ENCODE measurements around the genes SRD5A2, DPY30, YIPF4 and BIRC6.

- RRBS, result no CpG with 5 or more reads among the region's 4 CpGs
Observed at GRCh38 chr2:30148547-30148819, 1.7 kb downstream of the YPEL5 start.

- RRBS, result no CpG with 5 or more reads among the region's 6 CpGs
Observed at GRCh38 chr2:30214286-30214485, 17.1 kb upstream of the LBH start.

DNA sequence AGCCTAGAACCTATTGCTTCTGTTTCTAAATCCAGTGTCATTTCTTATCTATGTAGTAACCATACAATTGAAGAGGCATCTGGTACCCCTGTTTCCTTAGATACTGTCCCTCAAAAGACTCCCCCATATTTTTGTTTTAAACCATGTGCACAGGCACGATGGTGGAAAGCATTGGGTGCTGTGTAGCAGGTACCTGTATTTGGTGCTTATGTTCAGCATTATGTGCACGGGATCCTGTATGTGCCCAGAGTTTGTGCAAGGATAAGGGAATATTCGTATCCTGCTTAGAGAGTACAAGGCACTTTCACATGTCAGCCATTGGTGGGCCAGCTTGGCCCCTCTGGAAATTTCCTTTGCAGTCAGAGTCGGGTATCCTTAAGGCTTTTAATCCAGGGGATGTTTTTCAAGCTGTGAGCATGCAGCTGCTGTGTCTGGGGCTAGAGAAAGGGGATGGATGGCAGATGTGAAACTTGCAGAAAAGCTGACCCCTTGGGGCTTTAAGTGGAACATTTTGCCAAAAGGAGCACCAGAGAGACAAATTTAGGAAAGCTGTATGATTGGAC lies 2.1 kb downstream of the LBH start:
- RRBS, result no CpG with 5 or more reads among the region's 4 CpGs

GRCh38 chr2:30408925-30409599 lies 38.0 kb upstream of the LCLAT1 start:
- RRBS, result no CpG with 5 or more reads among the region's 2 CpGs

- RRBS, result no CpG with 5 or more reads among the region's 4 CpGs
Observed at GRCh38 chr2:30511250-30511594, 64.2 kb downstream of the LCLAT1 start.

DNA sequence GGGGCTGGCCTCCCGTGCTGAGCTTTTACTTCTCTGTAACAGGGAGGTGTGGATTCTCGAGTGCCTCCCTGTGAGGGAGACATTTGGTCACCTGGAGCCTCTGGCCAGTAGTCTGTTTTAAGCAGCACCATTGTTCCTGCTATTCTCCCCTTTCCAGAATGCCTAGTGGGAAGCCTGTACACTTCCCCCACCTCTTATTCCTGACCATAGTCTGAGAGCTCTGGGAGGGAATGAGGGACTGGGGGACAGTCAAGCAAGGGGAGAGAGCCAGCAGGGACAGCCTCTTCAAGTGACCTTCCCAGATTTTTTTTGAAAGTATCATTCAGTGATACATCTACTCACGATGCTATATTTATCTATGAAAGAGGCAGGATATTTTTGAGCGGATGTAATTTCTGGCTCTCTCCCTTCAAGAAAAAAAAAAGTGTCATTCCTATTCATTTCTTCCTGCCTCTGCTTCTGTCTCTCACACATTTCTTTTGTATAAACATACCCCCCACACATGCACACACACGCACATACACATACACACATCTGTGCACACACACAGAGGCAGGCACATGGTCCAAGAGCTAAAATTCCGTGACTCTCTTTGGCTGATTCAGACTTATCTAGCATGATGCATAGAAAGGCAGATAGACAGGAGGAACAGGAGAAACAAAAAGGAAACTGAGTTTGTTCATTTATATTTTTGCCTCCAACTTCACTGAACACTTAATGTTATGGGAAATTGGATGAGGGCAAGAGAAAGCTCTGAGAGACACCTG lies 112.6 kb downstream of the CAPN13 start:
- RRBS, result no CpG with 5 or more reads among the region's 6 CpGs

DNA sequence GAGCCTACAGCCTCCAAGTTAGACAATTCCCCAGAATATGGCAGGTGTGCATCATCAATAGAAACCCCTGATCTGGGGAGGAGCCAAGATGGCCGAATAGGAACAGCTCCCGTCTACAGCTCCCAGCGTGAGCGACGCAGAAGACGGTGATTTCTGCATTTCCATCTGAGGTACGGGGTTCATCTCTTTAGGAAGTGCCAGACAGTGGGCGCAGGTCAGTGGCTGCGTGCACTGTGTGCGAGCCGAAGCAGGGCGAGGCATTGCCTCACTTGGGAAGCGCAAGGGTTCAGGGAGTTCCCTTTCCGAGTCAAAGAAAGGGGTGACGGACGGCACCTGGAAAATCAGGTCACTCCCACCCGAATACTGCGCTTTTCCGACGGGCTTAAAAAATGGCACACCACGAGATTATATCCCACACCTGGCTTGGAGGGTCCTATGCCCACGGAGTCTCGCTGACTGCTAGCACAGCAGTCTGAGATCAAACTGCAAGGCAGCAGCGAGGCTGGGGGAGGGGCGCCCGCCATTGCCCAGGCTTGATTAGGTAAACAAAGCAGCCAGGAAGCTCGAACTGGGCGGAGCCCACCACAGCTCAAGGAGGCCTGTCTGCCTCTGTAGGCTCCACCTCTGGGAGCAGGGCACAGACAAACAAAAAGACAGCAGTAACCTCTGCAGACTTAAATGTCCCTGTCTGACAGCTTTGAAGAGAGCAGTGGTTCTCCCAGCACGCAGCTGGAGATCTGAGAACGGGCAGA lies 97.1 kb upstream of the CAPN13 start:
- RRBS, result no CpG with 5 or more reads among the region's 30 CpGs

- RRBS, result no CpG with 5 or more reads among the region's 10 CpGs
Observed at GRCh38 chr2:31218824-31219552, 1.7 kb upstream of the CAPN14 start.

DNA sequence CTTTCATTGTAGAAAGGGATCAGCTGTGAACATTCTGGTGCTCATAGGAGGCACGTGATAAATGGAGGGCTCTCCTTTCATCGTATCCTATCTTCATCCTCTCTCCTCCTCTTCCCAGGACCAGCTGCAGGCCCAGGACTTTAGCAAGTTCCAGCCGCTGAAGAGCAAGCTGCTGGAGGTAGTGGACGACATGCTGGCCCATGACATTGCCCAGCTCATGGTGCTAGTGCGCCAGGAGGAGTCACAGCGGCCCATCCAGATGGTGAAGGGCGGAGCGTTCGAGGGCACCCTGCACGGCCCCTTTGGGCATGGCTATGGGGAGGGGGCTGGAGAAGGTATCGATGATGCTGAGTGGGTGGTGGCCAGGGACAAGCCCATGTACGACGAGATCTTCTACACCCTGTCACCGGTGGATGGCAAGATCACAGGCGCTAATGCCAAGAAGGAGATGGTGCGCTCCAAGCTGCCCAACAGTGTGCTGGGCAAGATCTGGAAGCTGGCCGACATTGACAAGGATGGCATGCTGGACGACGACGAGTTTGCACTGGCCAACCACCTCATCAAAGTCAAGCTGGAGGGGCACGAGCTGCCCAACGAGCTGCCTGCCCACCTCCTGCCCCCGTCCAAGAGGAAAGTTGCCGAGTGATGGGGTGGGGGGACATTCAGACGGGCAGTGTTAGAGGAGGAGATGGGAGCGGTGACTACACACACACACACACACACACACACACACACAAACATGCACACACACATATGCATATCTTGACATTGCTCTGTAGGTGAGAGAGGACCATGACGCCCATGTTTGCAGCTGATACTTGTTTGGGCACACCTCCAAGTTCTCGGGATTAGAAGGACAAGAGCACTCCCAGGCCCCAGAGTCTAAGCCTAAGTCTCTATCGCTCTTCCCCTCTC lies 32.4 kb downstream of the EHD3 start:
- RRBS, result no CpG with 5 or more reads among the region's 29 CpGs

- RRBS, result no CpG with 5 or more reads among the region's 4 CpGs
Observed at GRCh38 chr2:31558301-31558744, 22.4 kb downstream of the SRD5A2 start.

DNA sequence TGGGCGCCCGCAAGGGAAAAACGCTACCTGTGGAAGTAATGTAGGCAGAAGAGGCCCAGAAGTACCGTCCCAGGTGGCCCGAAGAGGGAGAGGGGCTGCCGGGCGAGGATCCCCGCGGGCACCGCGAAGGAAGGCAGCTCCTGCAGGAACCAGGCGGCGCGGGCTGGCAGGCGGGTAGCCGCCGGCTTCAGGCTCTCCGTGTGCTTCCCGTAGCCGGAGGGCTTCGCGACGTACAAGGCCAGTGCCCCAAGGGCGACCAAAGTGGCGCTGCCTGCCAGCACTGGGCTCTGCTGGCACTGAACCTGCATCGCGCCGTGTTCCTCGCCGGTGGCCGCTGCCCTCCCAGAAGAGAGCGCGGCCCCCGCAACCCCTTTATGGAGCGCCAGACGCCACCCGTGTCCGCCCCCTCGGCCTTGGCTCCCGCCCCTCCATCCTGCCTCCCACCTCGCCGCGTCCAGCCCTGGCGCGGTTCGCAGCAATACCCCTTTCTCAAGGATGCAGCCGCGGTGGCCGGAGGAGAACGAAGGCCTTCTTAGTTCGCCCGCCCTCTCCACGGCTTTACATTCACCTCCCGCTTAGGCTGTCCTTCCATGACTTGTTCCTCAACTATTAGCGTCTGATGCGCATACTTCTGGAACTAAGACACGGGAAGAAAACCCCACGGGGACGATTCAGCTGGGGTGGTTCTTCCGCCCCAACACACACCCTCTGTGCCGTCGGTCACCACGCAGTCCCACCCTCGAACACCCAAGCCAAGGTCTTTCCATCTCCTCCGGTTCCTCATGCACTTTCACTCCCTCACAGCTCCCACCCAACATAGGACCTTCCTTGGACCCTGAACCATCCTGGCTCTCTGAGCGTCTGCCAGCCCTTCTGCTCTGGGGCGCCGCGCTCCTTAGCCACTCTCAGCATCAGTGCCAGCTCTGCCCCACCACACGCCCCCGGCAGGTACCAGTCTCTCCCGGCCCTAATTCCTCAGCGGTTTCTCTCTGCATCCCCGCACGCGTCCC lies at the start of gene SRD5A2:
SRD5A2 (minus strand) TSS at position 346 of the 1,010 bp plus-strand sequence.
- RRBS, result 94% methylated on average over 11 of the region's 76 CpGs

DNA sequence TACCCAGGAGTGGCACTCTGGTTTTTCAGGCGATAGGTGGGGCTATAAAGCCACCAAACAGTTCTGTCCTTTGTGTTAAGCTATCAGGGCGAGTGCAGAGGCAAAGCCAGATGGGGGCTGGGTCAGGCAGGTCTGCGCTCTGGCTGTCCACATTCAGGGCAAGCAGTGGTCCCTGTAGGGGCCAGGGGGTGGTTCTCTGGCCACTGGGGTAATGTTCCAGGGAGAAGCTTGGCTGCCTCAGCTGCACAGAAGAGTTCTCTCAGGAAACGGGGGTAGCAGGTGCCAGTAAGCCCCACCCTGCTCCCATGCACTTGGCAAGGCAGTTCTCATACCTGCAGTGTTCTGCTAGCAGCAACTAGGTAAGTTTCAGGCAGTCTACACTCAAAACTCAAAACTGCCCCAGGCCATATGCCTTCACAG lies 95.0 kb upstream of the SRD5A2 start:
- RRBS, result no CpG with 5 or more reads among the region's 4 CpGs

GRCh38 chr2:31703102-31703839 lies 122.5 kb upstream of the SRD5A2 start:
- RRBS, result no CpG with 5 or more reads among the region's 1 CpG

- RRBS, result no CpG with 5 or more reads among the region's 2 CpGs
Observed at GRCh38 chr2:31812053-31812689, 198.6 kb downstream of the MEMO1 start.

DNA sequence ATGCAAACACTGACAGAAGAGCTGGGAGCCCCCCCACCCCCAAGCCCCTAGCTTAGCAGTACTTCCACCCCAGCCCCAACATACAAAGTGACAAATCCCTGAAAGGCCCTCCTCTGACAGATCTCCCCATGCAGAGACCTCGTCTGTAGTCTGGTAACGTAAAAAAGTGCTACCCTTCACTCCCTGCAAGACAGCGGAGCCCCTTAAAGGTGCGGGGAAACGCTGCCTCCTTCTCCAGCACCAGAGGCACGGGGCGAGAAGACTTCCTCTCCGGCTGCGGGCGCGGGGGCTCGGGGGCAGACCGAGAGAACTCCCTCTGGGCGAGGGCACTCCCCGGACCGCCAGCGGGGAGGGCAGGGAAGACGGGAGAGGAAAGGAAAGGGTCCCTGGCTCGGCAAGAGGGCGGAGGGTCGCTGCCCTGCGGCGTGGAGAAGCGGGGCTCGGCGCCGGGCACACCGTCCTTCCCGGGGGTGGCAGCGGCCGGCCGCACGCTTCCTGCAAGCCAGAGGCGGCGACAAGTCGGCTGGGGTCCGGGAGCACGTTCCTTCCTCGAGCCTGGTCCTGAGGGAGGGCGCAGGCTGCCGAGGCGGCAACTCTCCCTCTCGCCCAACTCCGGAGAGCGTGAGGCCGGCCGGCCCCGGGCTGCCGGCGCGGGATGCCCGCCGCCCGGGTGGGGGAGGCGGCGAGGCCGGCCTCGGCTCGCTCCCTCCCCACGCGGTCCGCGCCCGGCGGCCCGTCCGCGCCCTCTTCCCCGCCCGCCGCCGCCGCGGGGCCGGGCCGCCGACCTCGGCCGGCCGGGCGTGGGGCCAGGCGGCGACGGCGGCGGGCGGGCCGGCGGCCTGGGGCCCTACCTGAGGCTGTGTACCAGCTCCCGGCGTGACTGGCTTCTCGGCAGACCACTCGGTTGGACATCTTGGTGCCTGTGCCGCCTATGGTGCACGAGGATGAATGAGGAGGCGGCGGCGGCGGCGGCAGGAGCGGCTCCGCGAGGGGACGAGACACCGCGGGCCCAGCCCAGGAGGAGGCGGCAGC lies 1.2 kb downstream of the MEMO1 start:
- RRBS, result 1% methylated on average over 59 of the region's 107 CpGs

- RRBS, result 1% methylated on average over 9 of the region's 50 CpGs
Observed at GRCh38 chr2:32039371-32040431, at the start of gene DPY30. TSS of gene DPY30 (minus strand) at chr2:32039805.

DNA sequence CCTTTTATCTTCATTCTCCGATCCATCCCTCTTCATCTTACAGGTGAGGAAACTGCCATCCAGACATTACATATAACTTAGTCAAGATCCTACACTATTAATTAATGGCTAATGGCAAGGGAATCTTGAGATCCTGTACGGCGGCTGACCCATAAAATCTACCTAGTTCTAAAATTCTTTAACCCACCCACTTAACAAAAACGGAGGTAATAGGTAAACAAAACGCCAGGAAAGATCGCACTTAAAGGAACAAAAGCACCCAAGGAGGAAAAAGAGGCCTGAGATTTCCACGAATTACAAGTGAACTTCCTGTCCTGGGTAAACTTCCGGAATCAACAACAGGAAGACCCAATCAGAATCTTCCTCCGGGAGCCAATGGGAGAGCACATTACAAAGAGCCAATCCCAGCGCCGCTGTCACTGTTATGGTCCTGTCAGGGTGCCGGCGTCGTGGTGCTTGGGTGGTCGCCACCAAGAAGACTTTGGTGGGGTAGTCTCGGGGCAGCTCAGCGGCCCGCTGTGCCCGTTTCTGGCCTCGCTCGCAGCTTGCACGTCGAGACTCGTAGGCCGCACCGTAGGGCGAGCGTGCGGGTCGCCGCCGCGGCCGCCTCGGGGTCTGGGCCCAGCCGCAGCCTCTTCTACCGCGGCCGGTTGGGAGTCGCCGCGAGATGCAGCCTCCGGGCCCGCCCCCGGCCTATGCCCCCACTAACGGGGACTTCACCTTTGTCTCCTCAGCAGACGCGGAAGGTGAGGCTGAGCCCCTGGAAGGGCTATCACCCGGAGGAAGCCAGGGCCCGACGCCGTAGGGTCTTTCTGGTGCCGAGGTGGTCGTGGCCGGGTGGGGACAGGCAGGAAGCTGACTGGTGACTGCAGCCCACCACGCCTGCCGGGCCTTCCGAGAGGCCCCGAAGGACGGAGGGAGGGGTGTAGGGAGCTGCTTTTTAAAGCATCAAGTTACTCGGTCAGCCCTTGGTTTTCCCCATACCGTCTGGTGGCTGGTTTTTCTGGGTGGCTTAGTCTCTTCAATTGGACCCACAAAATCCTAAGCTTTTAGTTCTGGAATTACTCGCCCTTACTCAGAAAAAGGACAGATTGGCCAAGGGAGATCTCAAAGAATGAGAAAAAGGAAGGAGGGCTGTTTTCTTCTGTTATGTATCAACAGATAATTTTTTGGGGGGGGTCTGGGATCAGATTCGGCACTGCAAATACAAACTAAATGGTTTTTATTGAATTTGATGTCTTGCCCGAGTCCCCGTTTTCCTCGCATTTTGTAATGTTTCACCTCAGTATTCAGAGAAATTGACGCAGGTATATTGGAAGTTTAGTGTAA lies at the start of gene YIPF4:
YIPF4 (plus strand) TSS at position 416 of the 1,329 bp plus-strand sequence.
- RRBS, result 1% methylated on average over 16 of the region's 68 CpGs

DNA sequence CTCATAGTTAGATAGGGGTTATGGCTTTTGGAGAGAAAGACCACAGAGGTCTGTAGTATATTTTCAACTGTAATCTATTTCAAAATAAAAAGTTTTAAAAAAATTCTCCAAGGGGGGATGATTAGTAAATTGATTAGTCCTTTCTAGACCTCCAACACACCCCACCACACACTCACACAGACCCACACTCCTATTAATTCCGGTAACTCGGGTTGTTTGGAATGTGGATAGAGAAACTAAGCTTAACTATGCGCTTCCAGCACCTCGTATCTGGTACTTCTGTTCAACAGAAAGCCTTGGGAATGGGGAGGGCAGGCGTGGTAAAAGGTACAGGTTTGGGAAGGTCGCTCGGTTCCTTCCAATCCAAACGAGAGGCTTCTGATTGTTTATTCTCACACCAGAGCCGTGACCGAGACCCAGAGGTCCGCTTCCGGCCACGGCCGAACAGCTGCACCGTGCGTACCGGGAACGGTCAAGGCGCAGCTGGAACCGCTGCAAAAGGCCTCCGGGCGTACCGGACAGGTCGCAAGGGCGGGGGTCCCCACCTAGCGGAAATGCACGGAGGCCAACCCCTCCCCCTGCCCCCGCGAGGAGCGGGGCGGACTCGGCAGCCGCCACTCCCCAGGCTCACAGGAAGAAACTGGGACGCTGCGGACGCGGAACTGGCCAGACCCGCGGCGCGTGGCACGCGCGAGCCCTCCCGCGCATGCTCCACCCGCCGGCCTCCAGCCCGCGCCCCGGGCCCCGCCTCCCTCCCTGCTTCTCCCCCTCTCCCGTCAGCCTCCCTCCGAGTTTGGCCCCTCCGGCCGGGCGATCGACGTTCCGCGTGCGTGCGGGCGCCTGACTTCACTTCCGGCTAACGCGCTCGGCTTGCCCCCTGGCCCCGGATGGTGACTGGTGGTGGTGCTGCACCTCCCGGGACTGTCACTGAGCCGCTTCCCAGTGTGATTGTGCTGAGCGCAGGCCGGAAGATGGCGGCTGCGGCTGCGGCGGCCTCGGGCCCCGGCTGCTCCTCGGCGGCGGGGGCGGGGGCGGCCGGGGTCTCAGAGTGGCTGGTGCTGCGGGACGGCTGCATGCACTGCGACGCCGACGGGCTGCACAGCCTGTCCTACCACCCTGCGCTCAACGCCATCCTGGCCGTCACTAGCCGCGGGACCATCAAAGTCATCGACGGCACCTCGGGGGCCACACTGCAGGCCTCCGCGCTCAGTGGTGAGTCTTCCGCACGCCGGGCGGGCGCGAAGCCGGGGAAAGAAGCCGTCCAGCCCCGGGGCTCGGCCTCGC lies at the start of gene BIRC6:
BIRC6 (plus strand) TSS at position 749 of the 1,284 bp plus-strand sequence.
- RRBS, result 1% methylated on average over 31 of the region's 112 CpGs

GRCh38 chr2:32398492-32398950 lies 41.7 kb downstream of the BIRC6 start:
- RRBS, result no CpG with 5 or more reads among the region's 4 CpGs